Skin of body (tissue), 2 donors: ENCODE measurements around a stretch of chr7.

- RAMPAGE, long total RNA: no peak
Observed at GRCh38 chr7:100124791-100125353, 1.9 kb upstream of the MBLAC1 start.

- RAMPAGE, long total RNA: no peak
Observed at GRCh38 chr7:100130682-100131426, 4.1 kb downstream of the MBLAC1 start.

GRCh38 chr7:100155775-100156278 lies 2.7 kb downstream of the TRAPPC14 start:
- RAMPAGE, long total RNA: no peak

DNA sequence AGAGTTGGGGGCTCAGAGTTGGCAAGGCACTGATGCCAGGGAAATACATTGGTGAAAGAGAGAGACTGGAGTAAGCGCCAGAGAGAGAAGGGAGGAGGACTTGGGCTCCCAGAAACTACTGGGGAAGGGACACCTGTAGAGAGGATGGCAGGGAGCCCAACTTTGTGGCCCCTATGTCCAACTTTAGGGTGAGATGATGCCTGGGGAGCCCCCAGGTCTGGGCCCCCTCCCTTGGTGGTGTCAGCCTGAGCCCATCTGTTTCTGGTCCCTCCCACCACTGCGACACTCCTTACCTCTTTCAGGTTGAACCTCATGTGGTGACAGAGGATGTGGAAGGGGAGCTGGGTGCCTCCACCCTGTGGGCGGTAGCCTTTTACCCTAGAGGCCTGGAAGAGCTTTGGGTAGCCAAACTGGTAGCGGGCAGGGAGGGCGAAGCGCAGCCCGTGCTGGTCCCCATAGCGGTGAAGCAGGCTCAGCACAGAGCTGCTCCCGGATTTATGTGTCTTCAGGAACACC lies 2.1 kb downstream of the GAL3ST4 start:
- RAMPAGE, long total RNA: no peak

DNA sequence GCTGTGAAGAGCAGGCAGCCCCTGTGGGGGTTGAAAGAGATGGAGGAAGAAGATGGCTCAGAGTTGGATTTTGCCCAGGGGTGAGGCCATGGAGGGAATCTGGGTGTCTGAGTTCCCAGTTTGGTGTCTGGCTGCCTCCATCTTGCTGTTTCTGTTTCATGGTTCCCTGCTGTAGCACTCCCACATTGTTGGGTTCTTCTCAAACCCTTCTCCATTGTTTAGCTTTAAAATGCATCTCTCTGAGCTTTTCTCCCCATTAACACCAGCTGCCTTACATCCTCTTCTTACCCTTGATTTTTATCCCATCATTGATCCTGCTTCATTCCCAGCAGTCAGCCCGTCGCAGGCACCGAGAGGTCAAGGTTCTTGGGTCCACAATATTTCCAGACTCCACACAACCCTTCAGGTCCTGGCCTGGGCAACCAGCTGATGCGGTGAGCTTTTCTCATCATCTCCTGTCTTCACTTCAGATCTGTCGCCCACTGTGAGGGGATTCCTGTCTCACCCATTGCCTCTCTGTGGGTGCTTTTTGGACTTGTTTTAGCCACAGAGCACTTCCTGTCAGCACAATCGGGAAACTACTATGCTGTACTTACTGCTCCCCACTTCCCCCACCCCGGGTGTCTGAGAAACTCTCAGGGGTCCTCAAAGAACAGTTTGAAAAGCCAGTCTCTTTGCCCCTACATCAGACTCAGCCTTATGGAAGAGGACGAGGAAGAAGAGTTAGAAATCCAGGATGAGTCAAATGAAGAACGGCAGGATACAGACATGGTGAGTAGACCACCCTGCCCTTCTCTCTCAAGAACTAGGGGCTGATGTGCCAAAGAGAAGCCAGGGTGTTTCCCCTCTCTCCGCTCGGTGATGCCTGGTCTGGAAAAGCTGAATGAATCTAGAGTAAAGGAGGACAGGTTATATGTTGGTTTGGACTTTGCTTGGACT lies 8.4 kb upstream of the PVRIG start:
- RAMPAGE, long total RNA: no peak

DNA sequence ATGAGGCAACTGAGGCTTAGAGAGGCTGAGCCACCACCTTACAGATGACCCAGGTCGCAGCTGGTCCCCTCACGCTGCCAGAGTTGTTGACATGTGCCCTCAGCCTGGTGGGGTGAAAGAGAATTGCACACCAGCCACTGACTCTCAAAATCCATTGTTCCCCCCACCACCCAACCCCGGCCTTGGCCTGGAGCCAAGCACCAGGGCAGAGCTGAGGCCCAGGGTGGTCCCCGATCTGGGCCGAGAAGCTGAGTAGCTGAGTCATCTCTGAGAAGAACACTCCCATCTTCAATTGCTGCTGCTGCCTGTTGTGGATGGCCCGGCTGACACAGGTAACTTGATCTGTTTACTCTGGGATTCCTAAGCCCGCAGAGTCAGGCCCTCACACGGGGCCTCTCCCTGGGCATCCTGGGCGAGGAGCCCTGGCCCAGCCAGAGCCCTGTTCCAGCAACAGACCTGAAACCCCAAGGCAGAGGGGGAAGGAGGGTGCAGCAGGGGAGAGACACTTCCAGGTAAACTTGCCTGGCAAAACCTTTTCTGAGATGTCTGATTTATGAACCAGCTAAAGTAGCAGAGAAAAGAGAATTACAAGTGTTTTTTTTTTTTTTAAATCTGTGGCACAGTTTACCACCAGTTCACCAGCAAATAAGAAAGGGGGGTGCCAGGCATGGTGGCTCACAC lies 27.6 kb downstream of the PVRIG start:
- RAMPAGE, long total RNA: no peak

DNA sequence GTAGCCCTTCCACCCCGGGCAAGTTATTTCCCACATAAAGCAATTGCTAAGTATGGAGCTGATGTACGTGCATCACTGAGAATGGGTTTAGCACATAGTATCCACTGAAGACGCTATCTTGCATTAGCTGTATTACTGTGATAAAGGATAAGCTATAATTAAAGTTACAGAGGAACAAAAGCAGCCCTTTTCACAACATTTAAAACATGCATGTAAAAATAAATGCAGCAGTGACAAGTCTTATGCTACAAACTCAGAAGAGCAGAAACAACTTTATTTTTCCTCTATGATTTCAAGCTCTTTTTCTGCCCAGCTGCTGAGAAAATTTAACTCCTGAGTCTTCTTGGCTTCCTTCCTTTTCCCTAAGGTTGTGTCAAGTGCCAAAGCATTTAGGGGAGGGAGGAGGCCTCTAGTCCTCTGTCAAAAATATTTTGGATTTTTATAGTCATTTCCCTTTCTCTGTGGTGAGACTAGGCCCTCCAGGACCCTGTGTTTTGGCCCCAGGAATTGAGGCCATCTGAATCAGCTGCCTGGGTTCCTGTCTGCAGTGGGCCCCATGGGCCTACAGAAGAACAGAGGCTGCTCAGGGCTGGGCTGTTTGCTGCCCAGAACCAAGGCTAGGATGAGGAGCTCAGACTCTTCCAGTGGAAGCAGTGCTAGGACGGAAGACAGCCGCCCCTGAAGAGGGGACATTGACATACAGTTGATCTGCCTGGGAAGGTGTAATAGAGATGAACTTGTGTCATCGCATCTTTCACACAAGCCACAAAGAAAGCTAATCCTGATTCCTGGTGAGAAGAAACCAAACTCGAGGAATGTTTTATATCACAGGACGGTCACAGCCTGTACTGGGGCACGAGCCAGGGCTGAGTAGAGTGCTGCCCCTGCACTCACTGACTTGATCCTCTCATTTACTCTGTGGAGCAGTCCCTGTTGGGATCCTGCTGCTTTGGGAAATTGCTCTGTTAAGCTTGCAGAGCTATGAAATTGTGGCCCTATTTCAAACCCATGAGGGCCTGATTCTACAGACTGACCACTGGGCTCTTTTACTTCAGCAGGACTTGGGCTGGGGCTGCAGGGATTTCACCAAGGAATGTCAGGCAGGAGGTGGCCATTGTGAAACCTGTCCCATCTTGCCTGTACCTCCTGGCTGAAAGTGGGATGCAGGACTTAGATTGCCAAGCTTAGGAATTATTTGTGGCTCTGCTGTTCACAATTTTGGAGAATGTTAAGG lies 10.8 kb upstream of the PILRB start:
- RAMPAGE, long total RNA: no peak

DNA sequence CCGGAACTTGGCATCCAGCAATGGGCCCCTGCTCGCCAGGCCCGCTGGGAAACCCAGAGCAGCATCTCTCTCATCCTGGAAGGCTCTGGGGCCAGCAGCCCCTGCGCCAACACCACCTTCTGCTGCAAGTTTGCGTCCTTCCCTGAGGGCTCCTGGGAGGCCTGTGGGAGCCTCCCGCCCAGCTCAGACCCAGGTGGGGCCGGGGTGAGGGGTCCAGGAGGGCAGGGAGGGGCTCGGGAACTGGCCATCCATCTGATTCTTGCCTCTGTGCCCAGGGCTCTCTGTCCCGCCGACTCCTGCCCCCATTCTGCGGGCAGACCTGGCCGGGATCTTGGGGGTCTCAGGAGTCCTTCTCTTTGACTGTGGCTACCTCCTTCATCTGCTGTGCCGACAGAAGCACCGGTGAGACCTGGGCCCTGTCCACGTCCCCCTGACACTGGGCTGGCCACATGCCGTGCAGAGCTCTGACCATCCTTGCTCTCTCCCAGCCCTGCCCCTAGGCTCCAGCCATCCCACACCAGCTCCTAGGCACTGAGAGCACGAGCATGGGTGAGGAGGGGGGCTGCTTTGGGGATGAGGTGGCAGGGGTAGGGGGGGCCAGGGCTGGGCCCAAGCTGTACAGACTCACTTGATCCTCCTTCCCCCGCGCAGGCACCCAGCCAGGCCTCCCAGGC lies 5.1 kb upstream of the PILRB start:
- RAMPAGE, long total RNA: no peak

DNA sequence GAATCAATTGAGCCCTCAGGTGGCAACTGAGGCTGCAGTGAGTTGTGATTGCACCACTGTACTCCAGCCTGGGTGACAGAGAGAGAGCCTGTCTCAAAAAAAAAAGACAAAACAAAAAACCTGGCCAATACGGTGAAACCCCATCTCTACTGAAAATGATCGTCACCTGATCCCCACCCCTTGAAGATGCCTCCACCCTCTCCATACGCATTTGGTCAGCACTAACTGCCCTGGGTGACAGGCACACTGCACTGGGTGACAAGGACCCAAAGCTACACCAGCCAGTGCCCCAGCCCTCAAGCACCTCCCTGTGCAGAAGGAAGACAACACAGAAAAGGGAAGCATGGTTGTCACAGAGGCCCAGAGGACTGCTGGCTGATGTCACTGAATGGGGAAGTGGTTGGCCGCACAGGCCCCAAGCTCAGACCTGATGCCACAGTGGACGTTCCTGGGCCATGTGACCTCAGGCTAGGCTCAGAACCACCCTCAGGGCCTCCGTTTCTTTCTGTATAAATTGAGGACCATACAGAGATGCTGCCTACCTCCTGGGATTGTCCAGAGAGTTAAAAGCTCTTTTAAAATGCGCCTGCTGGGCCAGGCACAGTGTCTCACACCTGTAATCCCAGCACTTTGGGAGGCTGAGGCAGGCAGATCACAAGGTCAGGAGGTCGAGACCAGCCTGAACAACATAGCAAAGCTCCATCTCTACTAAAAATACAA lies 4.2 kb upstream of the PILRA start:
- RAMPAGE, long total RNA: no peak

GRCh38 chr7:100374594-100374890 lies 1.3 kb downstream of the PILRA start:
- RAMPAGE, long total RNA: no peak

- RAMPAGE, long total RNA: no peak
Observed at GRCh38 chr7:100384554-100385230, 11.4 kb downstream of the PILRA start.

DNA sequence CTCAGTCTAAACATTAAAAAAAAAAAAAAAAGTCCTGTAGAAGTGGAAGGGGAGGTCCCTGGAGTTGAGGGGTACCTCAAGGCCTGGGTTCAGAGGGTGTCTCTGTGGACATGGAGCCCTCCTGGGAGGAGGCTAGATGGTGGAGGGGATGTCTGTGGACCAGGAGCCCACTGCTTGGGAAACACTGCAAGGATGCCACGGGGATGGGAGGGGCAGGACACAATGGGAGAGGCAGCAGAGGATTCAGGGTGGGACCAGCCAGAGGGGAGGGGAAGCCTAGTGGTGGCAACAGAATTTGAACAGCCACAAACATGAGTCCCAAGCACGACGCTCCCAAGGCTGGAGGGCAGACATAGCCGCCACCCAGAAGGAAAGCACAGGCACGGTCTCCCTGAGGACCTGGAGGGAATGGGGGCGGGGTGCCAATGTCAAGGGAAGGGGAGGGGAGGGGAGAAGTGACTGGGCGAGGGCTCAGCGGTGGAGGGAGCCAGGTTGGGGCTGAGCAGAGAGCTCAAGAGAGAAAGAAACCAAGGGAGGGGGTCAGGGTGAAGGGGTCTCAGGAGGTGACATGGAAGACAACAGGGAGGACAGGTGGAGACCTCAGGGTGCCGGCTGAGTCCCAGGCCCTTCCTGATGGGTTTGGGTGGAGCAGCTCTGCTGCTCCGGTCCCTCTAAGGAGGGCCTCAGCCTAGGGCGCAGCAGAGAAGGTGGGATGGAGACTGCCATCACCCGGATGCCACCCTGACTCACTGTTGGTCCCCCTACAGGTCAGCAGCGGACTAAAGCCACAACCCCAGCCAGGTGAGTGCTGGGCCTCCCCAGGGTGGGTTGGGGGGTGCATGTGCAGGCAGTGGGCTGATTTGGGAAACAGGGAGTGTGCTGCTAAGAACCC lies 24.1 kb downstream of the PILRA start:
- RAMPAGE, long total RNA: no peak

GRCh38 chr7:100539659-100539949 lies 601 bp downstream of the AGFG2 start:
- RAMPAGE, long total RNA: no peak

GRCh38 chr7:100571899-100572438 lies 1.7 kb downstream of the SAP25 start:
- RAMPAGE, long total RNA: no peak

DNA sequence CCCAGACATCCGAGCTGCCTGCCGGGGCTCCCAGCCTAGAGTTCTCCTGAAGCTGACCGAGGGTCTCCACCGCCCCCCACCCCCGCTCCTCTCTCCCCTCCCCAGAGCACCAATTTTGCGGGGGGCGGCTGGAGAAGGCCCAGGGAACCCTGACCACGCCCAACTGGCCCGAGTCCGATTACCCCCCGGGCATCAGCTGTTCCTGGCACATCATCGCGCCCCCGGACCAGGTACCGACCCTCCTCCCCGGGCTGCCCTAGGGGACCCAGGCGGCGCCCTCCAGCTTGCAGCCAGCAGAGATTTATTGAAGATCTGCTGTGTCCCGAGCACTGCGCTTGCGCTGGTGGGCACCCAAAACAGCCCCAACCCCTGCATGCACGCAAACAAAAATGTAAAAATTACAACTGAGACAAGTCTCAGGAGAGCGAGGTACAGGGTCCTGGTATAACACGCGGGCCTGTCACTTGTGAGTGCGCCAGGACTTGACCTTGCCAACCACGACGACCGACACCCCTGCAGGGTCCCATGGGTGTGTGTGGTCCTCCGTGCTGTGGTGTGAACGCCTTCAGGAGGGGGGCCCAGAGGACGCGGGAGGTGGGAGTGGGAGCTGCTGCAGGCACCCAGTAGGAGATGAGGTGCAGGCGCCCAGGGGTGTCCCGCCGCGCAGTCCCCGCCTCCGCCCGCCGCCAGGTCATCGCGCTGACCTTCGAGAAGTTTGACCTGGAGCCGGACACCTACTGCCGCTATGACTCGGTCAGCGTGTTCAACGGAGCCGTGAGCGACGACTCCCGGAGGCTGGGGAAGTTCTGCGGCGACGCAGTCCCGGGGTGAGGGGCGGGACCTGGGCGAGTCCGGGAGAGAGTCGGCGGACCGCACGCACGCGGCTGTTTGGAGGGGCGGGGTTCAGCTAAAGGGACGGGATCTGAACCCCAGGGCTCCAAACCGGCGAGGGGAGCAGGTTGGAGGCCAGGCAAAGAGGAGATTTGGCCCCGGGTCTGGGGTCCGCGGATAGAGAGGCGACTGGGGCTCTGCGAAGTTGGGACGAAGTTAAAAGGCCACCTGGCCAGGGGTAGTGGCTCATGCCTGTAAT lies 3.2 kb downstream of the PCOLCE start:
- RAMPAGE, long total RNA: no peak

GRCh38 chr7:100613820-100614047 lies 1.4 kb downstream of the MOSPD3 start:
- RAMPAGE, long total RNA: no peak

- RAMPAGE, long total RNA: no peak
Observed at GRCh38 chr7:100626084-100627433, 14.2 kb downstream of the MOSPD3 start.

- RAMPAGE, long total RNA: no peak
Observed at GRCh38 chr7:100640318-100640916, 935 bp downstream of the TFR2 start.

DNA sequence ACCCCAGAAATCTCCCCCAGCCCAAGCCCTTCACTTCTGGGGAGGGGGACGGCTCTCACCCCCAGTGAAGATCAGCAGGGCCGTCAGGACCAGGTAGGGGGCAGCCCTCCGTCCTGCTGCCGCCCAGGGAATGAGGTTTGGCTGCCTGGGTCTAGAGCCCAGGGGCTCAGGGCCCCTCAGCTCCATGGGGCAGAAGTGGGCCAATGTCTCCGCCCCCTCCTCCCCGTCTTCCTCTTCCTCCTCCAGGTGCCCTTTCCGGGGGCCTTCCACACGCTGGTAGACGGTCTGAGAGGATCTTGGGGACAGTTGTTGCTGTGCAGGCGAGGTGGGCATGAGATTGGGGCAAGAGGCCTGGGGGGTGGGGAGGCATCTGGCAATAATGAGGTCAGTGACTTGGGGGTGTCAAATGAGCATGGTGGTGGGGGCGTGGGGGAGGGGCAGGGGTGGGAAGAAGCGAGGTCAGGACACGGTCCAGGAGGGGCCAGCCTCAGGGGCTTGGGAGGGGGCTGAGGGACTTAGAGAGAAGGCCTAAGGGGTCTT lies 365 bp downstream of the TFR2 start:
- RAMPAGE, long total RNA: no peak

- RAMPAGE, long total RNA: no peak
Observed at GRCh38 chr7:100674128-100675156, 902 bp downstream of the GNB2 start.